Umbilical cord (tissue), 2 donors: ENCODE data around the gene CPA1.

DNA sequence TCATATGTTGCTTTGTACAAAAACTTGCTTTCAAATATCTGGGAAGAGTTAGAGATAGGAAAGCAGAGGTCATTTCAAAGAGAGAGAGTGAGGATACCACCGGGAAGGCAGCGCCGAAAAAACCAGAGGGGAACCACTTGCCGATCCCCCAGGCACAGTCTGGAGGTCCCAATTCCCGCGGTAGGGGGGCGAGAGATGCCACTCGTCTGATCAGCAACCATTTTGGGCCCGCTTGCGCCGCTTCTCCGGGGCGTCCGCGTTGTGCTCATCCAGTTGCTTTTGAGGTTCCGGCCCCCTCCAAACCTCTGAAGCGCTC lies 341 bp upstream of the NRF1 start:
- RAMPAGE, long total RNA: no peak

GRCh38 chr7:129833225-129834314 lies 119.2 kb downstream of the UBE2H start:
- RAMPAGE, long total RNA: no peak

DNA sequence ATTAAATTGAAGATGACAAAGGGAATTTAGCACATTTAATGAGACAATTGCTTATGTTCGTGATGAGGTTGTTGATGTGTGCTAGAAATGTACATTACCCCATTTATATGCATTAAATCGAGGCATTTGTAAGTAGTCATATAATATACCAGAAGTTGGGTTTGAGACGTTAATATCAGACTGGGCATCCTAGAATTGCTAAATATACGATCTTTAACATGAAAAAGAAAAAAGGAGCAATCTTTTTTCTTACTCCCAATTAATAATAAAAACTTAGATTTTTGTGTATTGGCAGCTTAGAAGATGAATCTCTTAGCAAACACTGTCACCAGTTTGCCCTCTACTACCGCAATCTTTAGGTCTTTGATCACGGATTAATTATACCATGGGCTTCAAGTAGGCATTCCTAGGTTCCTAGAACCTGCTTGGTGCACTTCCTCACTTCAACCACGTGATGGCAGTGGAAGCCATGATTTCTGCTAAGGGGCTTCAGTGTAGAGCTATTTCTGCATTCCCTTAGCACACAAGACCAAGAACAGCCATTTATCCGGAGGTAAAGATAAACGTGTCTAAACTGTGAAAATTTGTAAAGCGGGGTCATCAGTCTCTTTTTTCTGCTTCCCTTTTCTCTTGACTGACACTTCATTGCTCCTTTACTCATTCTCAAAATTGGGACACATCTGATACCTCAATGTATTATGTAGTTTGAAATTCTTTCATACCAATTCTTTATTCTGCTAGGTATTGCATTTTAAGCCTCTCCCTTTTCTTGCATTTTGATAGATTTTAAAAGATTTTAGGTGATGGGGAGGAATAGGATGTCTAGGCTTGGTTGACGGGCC lies 1.8 kb downstream of the KLHDC10 start:
- RAMPAGE, long total RNA: no peak

DNA sequence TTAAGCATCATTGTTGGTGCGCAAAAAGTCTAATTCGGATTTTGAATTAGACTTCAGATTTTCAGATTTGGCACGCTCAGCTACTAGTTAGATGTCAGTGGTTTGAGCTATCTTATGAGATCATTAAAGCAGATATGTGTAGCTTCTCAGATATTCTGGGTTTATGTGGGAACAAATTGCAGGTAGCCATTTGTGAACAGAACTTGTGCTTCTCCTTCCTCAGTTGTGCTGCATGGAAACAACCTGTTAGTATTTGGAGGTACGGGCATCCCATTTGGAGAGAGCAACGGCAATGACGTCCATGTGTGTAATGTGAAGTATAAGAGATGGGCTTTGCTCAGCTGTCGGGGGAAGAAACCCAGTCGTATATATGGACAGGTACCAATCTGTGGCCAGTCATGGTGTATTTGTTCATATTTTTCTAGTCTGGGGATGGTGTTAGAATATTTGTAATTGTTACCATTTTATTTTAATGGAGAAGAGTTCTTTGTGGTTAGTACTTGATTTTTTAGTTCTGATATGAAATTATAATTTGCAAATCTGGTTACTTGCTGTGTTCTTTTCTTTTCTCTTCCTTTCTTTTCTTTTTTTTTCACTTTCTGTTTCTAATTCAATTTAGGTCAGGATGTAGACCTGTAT lies 50.3 kb downstream of the KLHDC10 start:
- RAMPAGE, long total RNA: no peak

- RAMPAGE, long total RNA: no peak
These were observed 28.6 kb downstream of the SSMEM1 start for GRCh38 chr7:130236230-130236650.

GRCh38 chr7:130379418-130380638 lies at the start of gene CPA1:
Gene CPA1, plus strand, starts transcription at chr7:130380494.
- RAMPAGE, long total RNA: no peak

DNA sequence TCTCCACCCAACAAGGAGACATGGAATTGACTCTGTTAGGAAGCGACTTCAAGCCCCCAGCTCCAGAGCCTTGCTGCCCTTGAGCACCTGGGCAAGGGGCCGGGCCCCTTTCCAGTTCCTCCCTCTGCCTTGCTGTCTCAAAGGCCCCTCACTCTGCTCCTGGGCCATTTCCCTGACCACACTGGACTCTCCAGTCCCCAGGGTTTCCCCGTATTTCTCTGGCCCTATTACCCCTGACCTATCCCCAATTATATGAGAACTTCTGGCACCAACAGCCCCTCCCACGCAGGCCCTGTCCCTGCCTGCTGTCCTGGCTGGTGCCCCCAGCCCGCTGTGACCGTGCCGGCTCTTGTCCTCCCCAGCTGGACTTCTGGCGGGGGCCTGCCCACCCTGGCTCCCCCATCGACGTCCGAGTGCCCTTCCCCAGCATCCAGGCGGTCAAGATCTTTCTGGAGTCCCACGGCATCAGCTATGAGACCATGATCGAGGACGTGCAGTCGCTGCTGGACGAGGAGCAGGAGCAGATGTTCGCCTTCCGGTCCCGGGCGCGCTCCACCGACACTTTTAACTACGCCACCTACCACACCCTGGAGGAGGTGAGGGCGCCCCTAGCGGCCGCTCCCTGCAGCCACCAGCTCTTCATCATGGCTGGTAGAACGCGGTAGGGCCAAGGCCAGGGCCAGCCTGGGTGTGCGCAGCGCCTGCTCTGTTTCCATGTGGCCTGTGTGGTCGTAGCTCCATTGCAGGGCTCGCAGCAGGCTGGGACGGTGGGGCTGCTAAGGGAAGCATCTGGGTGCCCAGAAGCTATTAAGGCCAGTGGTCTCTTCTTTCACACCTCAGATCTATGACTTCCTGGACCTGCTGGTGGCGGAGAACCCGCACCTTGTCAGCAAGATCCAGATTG lies 1.2 kb downstream of the CPA1 start:
- RAMPAGE, long total RNA: no peak

GRCh38 chr7:130384042-130385334 lies 4.2 kb downstream of the CPA1 start:
- RAMPAGE, long total RNA: no peak

GRCh38 chr7:130485977-130486551 lies 5.8 kb upstream of the MEST start:
- RAMPAGE, long total RNA: no peak

DNA sequence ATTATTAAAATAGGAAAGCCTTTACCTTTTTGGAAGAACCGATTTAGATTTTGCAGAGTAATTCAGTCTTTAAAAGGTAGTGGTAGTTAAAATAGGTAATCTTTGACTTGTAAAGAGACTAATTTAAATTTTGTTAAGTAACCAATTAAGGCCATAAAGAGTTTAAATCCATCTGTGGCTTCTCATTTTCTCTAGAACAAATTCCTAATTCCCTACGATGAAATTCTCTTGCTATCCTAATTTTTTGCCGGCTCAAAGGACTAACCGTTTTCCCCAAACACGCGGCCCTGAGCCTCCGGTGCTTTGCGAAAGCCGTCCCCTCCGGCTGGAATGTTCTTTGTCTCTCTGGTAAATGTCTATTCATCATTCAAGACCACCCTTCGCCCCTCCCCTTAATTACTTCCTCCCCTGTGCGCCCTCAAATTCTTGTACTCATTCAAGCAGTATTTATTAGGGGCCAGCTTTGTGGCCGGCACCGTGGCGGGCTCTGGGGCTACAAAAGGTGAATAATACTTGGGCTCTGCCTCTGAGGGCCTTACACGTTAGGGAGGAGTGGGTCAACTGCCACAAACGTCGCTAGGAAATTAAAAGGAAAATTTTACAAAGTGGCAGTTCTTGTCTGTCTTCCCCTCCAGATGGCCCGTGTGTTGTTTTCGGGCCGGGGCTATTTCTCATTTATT lies 1.7 kb upstream of the MEST start:
- RAMPAGE, long total RNA: no peak

DNA sequence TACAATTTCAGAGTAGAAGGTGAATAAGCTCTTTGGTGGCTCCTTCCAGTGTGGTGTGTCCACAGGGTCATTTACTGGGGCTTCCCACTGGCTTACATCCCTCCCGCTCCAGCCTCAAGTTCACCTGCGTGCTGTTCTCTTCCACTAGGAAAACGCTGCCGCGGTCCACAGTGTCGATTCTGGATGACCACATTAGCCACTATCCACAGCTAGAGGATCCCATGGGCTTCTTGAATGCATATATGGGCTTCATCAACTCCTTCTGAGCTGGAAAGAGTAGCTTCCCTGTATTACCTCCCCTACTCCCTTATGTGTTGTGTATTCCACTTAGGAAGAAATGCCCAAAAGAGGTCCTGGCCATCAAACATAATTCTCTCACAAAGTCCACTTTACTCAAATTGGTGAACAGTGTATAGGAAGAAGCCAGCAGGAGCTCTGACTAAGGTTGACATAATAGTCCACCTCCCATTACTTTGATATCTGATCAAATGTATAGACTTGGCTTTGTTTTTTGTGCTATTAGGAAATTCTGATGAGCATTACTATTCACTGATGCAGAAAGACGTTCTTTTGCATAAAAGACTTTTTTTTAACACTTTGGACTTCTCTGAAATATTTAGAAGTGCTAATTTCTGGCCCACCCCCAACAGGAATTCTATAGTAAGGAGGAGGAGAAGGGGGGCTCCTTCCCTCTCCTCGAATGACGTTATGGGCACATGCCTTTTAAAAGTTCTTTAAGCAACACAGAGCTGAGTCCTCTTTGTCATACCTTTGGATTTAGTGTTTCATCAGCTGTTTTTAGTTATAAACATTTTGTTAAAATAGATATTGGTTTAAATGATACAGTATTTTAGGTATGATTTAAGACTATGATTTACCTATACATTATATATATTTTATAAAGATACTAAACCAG lies 13.2 kb downstream of the MEST start:
- RAMPAGE, long total RNA: start-site peak on the plus strand centred at position 278 of the sequence, 235 bp wide, 372 and 23 reads in 2 replicates

DNA sequence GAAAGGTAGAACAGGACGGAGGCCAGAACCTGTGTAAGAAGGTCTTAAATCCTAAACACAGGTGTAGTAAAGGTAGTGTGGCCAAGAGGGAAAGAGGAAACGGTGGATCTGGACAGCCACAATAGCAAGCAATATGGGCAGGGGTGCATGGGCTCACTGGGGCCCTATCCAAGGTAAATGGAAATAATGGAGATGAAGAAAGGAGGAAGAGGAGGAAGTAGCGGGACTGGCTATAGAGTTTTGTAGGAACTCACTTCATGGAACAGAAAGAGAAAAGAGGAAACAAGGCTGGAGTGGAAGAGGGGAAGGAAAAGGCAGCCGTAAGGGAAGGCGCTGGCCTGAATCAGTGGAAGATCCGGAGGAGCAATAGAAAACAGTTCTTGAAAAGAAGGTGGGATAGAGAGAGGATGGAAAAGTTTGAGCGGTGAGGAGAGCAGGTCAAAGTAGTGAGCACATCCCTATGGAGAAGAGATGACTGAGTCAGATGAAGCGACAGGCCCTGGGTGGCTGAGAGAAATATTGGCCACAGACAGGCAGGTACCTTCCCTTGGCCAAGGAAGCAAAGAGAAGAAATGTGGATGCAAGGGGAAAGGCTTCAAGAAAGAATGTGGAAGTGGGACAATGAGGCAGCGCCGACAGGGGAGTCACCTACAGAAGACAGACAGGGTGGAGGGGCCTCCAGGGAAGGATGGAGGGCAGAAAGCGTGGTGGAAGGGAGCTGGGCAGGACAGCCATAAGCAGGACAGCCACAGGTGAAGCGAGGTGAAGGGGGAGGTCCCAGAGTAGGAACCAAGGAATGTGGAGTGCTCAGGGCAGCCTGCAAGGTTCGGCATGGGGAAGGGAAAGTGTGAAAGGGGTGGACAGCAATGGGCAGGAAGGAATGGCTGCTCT lies 43.0 kb downstream of the MEST start:
- RAMPAGE, long total RNA: no peak

DNA sequence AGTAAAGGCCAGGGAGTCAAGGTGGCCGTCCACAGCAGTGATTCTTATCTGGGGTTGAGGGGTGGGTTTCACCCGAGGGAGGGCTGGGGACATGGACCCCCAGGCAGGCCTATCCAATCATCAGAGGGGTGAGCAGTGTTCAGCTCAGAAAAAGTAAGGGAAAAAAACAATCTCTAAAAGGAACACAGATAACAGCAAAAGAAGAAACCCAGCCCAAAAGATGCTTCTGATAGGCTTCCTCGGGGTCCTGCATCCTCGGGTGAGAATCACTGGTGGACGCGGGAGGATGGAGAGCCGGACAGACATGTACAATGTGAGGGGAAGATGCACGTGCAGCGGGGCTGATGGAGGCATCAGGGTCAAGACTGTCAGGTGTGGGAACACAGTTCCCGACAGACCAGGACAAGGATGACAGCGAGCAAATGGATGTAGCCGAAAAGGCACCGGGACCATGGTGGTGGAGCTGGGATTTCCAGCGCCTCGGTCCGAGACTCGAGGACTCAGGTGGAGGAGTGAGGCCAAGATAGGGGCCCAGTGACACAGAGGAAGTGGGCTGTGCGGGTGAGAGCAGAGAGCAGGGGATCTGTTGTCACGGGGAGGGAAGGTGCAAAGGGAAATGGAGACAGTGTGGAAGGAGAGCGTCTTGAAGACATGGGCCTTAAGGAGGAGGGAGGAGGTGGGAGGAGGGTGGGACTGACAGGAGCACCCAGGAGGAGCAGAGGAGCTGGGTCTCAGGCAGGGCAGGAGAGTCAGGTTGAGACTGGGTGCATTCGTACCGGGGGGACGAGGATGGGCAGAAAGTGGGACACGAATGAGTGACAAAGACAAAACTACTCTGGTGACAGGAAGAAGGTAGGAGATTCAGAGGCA lies 44.7 kb downstream of the MEST start:
- RAMPAGE, long total RNA: no peak

- RAMPAGE, long total RNA: no peak
These were observed 145.0 kb upstream of the KLF14 start for GRCh38 chr7:130878719-130879621.

GRCh38 chr7:130904108-130905317 lies 170.5 kb upstream of the KLF14 start:
- RAMPAGE, long total RNA: no peak

- RAMPAGE, long total RNA: no peak
These were observed 184.0 kb upstream of the KLF14 start for GRCh38 chr7:130917737-130918664.

GRCh38 chr7:130927060-130928200 lies 193.4 kb upstream of the KLF14 start:
- RAMPAGE, long total RNA: no peak

- RAMPAGE, long total RNA: no peak
These were observed 205.3 kb upstream of the KLF14 start for GRCh38 chr7:130939164-130939788.

GRCh38 chr7:130943214-130944420 lies 209.6 kb upstream of the KLF14 start:
- RAMPAGE, long total RNA: no peak

DNA sequence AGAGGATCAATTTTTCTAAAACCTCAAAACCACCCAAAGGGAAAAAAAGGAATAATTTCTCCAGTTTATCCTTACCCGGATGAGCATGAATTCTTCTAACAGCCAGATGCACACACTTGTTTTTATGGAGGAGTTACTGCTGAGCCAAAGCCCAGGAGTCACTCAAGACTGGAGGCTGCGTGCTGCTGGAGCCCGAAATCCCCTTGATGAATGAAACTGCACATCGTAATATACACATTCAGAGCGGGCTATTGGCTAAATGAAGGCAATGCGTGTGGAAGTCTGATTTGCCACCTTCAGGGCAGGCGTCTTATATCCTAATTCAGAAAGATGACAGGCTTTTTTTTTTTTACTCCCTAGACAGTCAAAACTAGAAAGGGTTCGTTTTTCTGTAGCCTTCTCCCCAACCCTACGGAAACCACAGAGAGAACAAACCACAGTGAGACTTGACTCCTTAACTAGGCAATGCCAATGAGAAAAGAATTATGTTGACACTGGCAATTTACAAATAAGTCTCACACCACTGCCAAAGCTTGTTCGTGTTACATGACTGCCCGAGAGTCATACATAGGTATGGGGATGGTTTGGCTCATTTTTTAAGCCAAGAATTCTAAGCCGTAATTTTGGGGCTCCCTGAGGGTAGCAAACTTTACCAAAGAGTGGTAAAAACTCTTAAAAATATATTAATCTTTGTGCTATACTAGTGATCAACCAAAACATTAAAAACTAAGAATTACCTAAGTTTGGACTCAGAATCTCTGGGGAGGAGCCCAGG lies 227.2 kb upstream of the KLF14 start:
- RAMPAGE, long total RNA: no peak